Mesenteric fat pad (tissue), 1 donor: ENCODE measurements around a stretch of chr6.

DNA sequence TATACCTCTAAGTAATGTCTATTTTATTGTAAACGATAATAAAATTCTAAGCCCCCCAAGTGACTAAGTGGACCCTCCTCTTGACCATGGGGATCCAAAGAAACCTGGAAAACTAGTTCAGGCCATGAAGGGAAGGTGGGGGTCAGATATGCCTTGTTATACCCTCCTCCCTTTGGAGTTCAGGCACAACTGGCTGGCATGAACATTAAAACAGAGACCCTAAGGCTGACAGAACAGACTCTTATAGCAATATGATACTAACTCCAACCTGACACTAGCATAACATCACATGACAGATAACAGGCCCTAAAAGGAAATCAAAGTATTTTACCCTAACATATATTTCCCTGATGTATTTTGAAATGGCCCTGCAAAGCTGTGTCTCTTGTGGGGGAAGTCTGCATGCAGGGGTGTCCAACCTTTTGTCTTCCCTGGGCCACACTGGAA lies 110.9 kb downstream of the FYN start:
- PRO-cap = no peak

DNA sequence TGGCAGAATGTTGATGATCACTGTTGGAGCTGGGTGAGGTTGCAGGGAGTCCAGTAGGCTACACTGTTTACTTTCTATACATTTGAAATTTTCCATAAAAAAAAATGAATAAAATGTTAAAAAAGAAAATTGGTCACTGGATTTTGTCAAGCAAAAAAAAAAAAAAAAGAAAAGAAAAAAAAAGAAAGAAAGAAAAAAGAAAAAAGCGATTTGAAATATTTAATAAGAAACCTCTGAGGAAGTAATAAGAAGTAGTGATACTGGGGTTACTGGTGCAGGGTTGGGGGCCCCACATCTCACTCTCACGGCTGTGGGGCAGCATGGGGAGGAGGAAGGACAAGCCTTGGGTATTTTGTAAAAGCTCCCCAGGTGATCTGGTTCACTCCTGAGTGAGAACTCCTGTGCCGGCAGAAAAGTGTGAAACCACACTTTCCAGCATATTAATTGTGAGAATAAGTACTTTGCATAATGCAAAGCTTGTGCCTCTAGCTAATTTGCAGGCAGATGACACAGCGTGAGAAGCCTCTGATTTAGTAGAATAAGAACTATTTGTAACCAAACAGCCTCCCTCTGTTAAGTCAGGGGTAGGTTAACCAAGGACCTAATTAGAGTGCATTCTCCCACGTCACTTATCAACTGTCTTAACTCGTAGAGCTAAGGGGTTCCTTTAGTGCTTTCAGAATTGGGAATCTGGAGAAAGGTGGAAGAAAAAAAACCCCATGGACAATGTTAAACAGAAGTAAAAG lies 109.0 kb downstream of the FYN start:
- PRO-cap = no peak

- PRO-cap = no peak
Measured at GRCh38 chr6:111793669-111794302, 79.5 kb downstream of the FYN start.

GRCh38 chr6:112202676-112202931 lies 51.8 kb downstream of the LAMA4 start:
- PRO-cap = no peak

- PRO-cap = no peak
Measured at GRCh38 chr6:112216527-112217672, 37.5 kb downstream of the LAMA4 start.

DNA sequence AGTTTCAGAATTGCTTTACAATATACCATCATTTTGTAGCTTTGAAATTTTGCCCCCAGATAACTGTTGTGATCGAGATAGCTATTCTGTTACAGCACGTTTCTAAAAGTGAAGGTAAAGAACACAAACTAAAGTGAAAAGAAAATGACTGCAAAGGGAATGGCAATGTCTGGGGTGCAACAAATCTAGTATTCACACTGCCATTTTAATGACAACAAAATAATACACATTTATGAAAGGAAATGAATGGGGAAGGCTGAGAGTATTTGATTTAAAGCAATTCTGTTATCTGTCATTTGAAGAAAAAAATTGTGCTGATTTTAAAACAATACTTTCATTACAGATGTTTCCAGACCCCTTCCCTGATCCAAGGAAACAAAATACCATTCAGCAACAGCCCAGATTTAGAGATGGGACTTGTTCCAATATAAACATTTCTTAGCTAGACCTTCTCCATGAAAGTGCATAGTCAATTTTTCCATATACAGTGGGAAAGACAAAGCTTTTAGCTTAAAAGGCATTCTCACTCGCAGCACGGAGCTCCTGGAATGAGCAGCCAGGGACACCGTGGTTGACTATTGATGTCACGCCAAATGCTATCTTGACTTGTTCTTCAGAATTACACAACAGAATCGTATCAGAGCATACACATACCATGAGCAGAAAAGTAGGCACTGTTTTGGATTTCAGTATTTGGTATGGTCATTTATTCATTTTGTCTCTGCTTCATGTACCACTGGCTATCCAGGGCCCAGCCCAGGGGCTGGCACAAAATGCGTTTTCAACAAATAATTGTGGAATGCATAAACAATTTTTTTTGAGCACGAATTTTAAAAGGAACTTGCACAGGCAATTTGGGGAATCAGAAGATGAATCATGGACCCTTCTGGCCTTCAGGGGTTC lies 21.5 kb downstream of the LAMA4 start:
- PRO-cap = no peak

GRCh38 chr6:112250968-112252103 lies 3.0 kb downstream of the LAMA4 start:
- PRO-cap = no peak

GRCh38 chr6:112252530-112253295 lies 1.7 kb downstream of the LAMA4 start:
- PRO-cap = no peak

GRCh38 chr6:113587344-113587872 lies 269.7 kb upstream of the MARCKS start:
- PRO-cap = no peak

DNA sequence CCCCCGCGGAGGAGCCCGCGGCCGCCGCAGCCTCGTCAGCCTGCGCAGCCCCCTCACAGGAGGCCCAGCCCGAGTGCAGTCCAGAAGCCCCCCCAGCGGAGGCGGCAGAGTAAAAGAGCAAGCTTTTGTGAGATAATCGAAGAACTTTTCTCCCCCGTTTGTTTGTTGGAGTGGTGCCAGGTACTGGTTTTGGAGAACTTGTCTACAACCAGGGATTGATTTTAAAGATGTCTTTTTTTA lies 3.2 kb downstream of the MARCKS start:
- PRO-cap = no peak

DNA sequence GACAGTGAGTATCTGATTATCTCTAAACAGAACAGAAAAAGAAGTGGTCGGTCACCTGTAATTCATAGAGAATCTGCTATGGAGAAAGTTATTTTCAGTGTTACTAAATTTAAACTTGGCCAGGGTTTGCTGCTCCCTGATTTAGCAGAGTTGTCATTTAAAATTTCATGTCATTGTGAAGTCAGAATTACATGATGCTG lies 114.2 kb downstream of the HS3ST5 start:
- PRO-cap = no peak

GRCh38 chr6:115090622-115091119 lies 747.8 kb upstream of the HS3ST5 start:
- PRO-cap = no peak

DNA sequence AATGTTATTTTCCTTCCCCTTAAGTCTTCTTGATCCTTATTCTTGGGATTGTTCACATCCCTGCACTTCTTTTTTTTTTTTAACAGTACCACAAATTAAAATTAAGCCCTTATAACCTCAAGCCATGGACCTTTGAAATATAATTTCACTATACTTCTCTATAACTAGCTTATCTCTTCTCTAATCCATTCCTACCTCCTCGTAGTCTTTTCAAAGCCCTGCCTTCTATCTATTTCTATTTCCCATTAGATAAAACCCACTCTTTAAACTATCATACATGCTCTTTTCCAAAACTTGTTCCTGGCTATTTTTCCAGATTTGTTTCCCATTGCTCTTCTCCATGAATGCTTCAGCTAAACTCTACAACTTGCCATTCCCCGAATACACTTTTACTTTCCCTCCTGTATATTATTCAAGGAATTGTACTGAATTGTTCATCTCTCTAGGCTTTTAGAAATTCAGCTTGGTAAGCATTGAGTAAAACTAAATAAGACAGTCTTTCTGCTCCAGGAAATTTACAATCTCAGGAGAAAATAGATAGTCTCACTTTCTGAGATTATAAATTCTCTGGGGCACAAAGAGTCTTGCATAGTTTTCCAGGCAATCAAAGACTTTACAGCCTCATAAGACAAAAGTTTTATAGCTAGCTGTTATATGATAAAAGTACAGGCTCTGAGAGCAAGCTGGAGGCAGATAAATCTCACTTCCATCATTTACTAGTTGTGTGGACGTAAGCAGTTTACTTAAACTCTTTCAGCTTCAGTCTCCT lies 11.6 kb downstream of the FRK start:
- PRO-cap = no peak

DNA sequence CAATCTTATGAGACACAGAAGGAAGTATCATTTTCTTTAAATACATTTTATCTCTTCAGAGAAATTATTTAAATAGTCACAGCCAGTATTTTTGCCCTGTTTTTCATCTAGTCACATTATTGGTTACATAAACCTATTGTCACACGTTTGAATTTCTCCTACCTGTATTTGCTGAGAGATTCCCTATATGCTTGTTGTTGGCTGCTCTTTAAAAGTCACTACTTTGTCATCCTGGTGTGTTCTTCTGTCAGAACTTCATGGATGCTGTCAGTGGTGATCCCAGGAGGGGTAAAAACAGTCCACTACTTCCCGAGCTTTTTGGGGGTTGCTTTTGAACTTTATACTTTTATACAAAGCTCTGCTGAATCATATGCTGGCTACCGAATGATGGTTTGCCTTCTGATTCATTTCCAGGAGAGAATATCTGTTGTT lies 32.5 kb upstream of the COL10A1 start:
- PRO-cap = no peak

GRCh38 chr6:116276573-116276888 lies 3.2 kb downstream of the TSPYL1 start:
- PRO-cap = no peak

- PRO-cap = no peak
Measured at GRCh38 chr6:116291818-116292550, 12.3 kb upstream of the TSPYL1 start.

DNA sequence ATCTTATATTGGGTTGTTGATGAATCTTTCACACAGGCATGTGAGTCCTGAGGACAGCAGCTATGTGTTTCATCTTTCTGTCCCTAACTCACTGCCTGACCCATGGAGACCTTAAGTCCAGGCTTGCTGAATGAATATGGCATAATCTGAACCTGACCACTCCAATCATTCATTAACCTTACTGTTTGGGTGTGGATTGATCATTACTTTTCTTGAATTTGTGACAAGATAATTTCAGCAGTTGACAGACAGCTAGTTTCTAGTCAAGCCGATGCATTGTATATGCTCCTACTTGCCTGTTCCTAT lies 27.3 kb upstream of the TSPYL1 start:
- PRO-cap = no peak

- PRO-cap = no peak
Measured at GRCh38 chr6:116564891-116565283, 6.4 kb upstream of the RWDD1 start.

- PRO-cap = no peak
Measured at GRCh38 chr6:117592644-117593665, 9.4 kb downstream of the GOPC start.

GRCh38 chr6:117619277-117619644 lies 16.9 kb upstream of the GOPC start:
- PRO-cap = no peak